Pericardium (tissue), 1 donor: ENCODE results near the genes ANKRD2, GOLGA7B and R3HCC1L.

GRCh38 chr10:96954971-96955675 is 123.0 kb downstream of the LCOR start:
- RRBS, result no CpG with 5 or more reads among the region's 15 CpGs

DNA sequence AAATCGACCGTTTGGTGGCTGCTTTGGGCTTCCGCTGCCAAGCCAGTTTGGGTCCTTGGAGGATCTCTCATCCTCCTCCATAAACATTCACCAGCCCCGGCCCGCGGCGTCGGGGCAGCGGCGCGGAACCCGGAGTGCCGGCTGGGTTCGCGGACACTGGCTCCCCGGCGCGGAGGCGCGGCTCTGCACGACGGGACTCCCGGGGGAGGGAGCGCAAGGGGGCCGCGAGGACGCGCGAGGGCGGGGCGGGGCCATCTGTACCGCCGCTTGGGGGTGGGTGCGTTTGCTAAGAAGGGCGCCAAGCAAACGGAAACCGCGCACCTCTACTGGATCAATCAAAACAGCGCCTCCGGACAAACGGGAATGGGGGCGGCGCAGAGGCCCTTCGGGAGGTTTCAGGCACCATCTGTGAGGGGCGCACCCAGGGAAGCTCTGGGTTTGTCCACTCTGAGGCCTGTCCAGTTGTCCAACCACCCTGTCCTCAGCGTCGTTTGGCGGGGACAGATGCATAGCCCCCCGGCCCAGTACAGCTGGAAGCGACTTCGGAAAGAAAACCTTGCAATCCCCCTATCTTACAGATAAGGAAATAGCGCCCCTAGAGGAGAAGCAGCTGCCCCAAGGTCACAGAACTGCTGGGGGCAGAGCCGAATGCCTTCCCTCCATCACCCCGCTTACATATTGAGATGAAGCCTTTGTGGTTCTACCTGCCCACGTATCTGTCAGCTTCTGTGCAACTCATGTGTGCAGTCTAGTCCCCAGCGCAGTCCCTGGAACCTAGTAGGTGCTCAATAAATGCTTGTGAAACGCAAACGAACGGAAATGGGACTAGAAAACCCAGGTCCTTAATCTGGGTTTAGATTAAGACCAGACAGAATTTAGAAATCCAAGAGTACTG is 10.6 kb upstream of the SLIT1 start:
- RRBS, result 2% methylated on average over 8 of the region's 59 CpGs

DNA sequence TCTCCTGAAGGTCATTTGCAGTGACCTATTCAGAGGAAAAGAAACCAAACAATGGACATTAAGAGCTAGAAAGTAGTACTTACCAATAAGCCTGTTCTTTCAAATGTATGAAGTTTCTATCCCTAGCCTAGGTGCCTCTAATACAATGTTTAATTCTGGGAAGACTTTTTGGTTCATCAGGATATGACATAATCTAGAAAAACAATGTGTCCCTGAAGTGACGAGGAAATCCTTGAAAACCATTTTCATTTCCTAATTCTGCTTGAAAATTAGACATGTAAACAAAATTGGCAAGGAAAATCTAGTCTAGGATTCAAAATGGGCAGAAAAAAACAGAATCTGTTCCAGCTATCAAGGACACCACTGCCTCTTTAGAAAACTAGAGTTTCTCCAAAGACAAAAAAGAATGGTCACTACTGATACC is 36.0 kb downstream of the ARHGAP19 start:
- RRBS, result no CpG with 5 or more reads among the region's 1 CpG

DNA sequence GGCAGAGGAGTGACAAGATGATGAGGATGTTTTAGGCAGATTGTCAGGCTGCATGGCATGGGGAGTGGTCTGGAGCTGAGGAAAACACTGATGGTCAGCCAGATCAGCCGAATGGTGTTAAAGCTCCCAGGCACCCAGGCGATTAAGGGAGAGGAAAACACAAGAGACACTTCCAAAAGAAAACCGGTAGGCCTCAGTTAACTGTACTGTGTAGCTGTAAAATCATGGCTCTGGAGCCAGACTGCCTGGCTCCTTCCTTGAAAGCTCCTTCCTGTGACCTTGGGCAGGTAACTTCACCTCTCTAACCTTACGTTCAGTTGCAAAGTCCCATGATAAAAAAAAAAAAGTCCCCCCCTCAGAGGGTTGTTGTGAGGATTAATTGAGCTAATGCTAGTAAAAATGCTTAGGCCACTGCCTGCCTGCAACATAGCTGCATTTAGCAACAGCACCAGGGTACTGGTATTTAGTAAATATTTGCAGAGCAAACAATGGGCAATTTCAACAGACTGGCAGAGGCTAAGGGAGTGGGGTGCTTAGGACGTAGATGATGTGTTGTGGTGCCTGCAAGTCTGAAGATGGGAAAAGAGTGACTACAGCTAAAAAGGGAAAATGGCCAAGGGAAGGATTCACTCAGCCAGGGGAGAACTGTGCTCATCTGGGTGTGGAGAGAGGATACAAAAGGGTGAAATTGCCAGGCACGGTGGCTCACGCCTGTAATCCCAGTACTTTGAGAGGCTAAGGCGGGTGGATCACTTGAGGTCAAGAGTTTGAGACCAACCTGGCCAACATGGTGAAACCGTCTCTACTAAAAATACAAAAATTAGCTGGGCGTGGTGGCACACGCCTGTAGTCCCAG is 6.7 kb downstream of the FRAT2 start:
- RRBS, result no CpG with 5 or more reads among the region's 11 CpGs

DNA sequence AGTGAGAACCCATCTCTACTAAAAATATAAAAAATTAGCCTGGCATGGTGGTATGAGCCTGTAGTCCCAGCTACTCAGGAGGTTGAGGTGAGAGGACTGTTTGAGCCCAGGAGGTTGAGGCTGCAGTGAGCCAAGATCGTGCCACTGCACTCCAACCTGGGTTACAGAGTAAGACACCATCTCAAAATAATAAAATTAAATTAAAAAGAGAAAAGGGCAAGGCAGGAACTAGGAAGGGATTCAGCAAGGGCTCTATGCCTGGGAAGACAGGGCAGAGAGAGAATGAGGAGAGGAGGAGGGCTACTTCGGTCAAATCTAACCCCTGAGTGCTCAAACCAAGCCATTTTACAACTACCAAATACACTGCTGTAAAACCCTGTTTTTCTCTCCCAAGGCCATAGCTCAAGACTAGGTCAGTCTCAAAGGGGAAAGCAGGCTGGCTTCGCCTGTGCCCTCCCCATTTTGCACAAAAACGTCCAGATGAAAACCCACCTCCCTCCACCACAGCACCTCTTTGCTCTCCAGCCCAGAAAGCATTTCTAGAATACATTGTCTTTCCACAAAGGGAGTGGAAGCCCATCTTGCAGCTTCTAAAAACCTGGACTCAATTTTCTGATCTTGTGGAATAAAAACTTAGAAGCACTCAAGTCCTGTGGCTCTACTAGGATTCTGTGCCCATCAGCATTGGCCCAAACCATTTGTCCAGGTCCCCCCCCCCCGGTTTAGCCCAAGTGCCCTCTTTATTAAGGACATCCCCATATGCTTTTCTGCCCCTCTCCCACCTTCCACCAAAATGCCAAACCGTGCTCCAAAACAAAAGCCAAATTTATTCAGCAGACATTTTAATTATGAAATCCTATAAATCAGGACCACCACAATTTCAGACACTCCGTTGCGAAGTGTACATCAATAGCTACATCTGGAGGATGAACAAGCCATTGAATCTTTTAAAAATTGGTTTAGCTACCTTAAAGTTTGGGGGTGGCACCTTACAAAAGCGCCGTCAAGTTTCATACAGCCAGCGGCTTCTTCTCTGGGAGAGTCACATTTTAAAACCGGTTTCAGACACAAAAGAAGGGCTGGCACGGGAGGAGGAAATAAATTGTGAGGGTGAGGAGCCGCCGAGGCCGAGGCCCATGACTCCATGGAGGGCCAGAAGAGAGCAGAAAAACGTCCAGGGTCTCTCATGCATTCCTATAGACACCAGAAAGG is 2.4 kb downstream of the FRAT2 start:
- RRBS, result no CpG with 5 or more reads among the region's 17 CpGs

DNA sequence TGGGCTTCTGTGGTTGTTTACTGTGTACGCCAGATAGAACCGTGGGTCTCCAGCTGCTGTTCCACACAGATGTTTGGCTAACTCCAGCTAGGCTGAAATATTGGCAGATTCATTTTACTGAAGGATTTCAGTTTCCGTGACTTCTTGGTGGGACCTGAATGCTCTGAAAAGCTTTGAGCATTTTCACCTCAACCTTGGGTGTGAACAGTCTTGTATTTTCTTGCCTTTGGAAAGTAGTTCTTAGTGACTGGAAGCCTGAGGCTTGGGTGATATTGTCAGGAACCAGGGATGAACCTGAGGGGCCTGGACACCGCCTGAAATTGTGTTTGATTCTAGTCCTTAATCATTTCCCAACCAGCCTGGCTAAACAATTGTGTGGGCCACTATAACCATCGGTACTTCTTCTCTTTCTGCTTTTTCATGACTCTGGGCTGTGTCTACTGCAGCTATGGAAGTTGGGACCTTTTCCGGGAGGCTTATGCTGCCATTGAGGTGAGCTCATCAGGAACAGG is 7.3 kb downstream of the ZDHHC16 start:
- RRBS, result no CpG with 5 or more reads among the region's 6 CpGs

- RRBS, result 88% methylated on average over 3 of the region's 10 CpGs
These were observed 15.3 kb downstream of the ZDHHC16 start for GRCh38 chr10:97461114-97461906.

DNA sequence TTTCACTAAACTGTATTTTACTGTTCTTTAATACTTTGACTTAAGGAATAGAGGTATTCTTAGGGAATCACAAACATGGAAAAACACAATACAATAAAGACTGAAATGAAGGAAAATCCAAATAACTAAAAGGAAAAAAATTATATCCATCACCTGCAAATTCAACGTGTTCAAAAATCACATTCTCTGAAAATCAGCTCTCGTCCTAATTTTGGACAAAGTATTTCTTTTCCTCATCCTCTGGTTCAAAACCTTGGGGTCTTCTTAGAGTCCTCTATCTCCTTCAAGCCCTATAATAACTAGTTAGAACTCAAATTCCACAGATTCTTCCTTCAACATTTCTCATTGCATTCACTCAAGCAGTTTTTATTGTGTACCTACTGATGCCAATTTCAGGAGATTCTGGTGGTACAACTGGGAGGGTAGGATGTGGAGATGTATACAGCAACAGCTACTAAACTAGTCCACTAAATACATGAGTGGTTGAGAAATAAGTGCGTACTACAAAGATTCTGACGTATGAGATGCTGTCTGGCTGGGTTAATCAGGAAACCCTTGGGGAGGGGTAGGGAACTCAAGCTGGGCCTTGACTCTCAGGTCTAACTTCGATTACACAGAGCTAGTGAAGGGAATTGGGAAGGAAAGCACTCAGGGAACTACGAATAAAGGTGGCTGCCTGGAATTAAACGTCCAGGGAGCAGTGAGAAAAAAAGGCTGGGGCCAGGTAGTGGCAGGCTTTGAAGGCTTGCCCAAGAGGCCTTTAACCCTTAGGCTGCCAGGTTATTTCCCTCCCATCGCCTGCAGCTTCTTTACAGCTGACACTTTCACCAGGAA is 3.5 kb downstream of the MMS19 start:
- RRBS, result no CpG with 5 or more reads among the region's 8 CpGs

- RRBS, result no CpG with 5 or more reads among the region's 19 CpGs
These were observed at the start of gene ANKRD2 for GRCh38 chr10:97572145-97572955. Gene ANKRD2, plus strand, starts transcription at chr10:97572779.

- RRBS, result no CpG with 5 or more reads among the region's 3 CpGs
These were observed 2.2 kb downstream of the ANKRD2 start for GRCh38 chr10:97574641-97575292.

GRCh38 chr10:97665852-97666861 is 20.9 kb downstream of the AVPI1 start:
- RRBS, result no CpG with 5 or more reads among the region's 7 CpGs

DNA sequence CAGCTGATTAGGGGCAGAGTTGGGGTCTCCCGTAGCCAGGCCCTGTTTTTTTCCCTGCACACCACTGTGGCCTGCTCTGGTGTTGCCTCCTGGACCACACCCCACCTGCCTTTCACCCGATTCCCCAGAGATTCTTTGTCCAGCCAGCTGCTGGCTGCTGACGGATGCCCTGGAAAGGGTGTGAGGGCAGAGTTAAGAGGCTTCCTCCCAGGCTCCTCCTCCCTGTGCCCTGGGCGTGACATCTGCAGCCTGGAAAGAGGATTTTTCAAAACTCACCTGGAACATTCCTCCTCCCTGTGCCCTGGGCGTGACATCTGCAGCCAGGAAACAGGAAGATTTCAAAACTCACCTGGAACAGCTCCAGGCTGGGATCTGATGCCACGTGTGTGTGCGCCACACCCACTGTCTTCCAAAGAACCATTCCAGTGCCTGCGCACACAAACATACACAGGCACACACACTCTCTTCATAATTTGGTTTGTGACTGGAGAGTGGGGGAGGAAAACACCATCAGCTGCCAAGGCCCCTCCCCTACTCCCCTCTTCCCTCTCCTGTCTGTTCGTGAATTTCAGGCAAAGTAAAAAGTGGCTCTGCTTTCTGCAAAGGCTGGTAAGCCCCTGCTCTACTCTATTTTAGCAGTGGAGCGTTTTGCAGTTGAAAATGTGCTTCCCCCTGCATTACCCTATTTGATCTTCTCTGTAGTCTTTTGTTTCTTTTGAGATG is 5.2 kb downstream of the MARVELD1 start:
- RRBS, result no CpG with 5 or more reads among the region's 10 CpGs

GRCh38 chr10:97849431-97850498 is at the start of gene GOLGA7B:
Gene GOLGA7B, plus strand, starts transcription at chr10:97849843.
- RRBS, result 2% methylated on average over 55 of the region's 99 CpGs

DNA sequence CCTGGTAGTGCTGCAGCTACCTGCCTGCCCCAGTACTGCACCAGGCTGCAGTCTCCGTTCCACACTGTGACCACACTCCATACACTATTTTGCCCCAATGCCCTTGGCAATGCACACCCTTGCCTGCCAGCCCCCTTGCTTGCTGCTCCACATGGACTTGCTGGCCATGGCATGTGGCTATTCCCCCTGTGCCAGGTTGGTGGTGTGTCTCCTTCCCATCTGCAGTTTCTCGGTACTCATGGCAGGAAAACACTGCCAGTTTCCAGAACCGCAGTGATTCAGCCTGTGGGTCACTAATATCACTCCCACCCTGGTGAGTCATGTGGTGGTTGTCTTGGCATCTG is 32.6 kb downstream of the GOLGA7B start:
- RRBS, result no CpG with 5 or more reads among the region's 3 CpGs

DNA sequence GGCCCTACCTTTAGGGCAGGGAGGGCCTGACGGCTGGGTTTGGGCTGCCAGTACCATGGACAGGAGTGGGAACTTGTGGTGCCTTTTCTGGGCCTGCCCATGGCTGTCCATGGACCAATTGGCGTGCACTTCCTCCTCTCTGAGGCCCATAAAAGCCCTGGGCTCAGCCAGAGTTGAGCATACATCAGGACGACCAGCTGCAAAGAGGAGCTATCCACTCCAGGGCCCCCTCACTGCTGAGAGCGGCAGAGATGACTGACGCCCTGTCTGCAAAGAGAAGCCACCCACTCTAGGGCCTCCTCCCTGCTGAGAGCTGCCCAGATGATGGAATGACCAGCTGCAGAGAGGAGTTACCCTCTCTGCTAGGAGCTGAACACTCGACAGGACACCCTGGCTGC is 30.8 kb downstream of the CRTAC1 start:
- RRBS, result no CpG with 5 or more reads among the region's 6 CpGs

DNA sequence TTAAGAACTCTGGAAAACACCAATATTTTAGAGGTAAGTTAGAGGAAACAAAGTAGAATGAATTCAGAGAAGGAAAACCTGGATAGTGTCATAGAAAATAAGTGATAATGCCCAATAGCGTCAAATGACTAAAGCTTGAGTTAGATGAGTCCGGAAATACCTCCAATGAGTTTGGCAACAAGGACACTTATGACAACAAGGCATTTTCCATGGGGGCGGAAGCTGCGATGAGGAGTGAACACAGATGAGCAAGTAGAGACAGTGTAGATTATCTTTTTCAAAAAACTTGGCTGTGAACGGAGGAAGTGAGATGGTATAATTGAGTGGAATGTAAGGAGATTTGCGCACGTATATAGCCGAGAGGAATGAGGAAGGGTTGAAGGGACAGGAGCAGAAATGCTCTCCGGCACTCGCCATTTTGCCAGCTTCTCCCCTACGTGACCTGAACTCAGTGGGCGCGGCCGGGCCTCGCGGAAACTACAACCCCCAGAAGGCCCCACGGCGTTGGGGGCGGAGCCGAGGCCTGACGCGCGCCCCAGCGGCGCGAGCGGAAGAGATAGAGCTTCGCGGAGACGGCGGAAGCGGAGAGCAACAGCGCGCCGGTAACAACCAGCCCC is at the start of gene R3HCC1L:
TSS of gene R3HCC1L (plus strand) at position 553 of the 617 bp plus-strand sequence.
- RRBS, result 3% methylated on average over 7 of the region's 35 CpGs

DNA sequence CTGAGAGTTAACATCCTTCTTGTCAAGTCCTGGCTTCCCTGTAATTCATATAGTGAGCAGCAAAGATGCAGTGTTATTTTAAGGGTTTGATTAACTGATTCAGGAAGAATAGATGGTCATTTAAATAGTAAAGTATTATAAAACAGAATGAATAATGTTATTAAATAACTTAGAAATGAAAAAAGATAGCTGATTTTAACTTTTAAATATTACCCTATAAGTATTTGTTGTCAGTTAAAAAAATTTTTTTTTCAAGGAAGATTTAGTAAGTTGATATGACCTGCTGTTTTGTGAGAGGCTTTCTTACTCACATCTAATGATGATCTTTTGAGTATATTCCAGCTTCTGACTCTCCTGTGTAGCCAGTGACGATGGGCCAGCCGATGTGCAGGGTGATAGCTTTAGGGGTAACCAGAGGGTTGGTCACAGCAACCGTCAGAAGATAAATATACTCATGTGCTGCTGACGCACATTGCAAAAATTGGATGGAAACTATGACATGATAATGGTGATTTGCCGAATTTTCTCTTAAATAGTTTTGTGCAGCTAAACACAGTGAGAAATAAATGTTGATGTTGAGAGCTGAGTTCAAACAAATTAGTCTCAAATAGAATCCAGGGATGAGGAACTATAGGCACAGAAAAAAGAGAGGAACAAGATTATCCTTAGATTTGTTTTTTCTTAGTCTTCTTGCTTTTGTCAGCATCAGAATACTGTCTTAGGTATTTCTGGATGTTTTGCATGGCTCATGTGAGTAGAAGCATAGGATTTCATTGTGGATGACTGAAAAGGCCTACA is 29.4 kb downstream of the R3HCC1L start:
- RRBS, result no CpG with 5 or more reads among the region's 5 CpGs

- RRBS, result no CpG with 5 or more reads among the region's 7 CpGs
These were observed 9.8 kb downstream of the HPS1 start for GRCh38 chr10:98436879-98437464.

GRCh38 chr10:99225682-99226178 is 9.9 kb downstream of the HPSE2 start:
- RRBS, result no CpG with 5 or more reads among the region's 1 CpG

DNA sequence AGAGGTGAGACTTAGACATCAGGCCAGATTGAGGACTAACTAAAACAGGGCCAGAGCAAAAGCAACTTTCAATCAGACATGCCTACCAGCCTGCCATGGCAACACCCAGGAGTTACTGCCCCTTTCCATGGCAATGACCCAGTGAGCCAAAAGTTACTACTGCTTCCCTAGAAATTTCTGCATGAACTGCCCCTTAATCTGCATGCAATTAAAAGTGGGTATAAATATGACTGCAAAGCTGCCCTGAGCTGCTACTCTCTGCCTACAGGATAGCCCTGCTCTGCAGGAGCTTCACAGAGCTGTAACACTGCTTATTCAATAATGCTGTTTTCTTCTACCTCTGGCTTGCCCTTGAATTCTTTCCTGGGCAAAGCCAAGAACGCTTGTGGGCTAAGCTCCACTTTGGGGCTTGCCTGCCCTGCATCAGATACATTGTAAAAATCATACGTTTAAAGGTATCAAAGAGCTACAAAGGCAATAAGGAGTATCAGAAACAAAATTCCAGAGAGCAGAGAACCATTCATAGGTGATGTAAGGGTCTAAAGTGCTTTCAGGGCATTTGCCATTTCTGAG is 24.9 kb upstream of the CNNM1 start:
- RRBS, result no CpG with 5 or more reads among the region's 2 CpGs